Mononuclear cell (primary cell): ENCODE data around the gene MCM3AP.

DNA sequence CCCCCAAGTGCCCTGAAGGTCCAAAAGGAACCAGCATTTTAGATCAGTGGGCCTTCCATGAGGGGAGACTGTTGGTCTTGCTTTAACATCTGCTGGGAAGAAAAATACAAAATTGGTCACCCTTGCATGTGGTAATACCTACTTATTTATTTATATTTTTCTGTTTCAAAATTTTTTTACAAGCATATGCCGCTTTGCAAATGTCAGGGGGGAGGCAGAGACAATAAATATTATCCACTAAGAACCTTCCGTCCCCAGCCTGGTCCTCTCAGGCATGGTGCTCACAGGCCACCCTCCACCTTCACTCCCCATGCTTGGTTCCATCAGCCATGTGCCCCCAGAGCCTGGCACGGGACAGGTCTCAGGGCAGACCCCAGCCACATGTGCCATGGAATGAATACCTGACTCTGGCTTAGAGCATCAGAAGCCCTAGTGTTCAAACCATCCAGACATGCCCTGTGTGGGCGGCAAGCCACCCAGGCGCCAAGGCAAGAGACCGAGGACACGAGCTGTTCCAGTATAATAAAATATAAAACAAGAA is 5.5 kb downstream of the LSS start:
- RRBS = no CpG with 5 or more reads among the region's 7 CpGs

DNA sequence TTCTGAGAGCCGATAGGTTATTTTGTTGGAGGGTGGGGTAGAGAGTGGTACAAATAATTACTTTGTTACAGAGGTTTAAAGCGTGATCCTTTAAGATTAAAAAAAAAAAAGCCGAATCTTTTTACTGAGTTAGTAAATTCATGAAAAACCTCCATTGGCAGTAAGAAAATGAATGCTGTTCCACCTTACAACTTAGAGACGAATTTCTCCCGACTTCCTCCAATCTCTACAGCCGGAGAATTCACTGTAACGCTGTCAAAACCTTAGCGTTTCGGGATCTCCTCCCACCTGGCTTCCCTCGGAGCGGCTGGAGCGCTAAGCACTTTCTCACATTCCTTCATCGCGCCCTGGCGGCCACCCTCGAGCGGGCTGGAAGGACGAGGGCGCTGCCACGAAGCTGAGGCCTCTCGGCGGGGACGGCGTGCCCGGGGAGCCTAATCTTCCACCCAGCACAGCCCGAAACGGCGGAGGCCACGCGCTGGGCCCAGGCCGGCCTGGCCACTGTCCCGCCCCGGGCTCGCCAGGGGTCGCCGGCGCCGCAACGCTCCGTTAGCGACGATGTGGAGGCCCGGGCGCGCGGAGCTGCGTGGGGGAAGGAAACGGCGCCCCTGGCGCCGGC is at the start of gene MCM3AP:
Gene MCM3AP (minus strand): TSS at position 97 of the 619 bp plus-strand sequence.
- RRBS = 2% methylated on average over 24 of the region's 51 CpGs

- RRBS = 2% methylated on average over 16 of the region's 59 CpGs
These were observed 1.1 kb downstream of the C21orf58 start for GRCh38 chr21:46322228-46323364.

DNA sequence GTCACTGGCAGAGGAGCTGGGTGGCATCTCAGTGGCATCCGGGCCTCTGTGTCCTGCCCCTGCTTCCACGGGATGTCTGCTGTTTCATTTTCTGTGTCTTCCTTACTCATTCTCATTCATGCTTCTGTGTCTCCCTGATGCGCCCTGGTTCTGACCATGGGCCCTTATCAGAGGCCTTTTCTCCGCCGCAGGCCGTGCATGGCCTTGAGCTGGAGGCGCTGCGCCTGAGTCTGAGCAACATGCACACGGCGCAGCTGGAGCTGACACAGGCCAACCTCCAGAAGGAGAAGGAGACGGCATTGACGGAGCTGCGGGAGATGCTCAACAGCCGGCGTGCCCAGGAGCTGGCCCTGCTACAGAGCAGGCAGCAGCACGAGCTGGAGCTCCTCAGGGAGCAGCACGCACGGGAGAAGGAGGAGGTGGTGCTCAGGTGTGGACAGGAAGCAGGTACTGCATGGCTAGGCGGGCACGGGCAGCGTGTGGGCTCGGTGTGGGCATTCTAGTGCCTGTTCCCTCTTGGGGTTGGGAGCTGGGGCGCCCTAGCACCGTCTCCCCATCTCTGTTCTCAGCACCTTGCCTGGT is 22.7 kb downstream of the PCNT start:
- RRBS = no CpG with 5 or more reads among the region's 24 CpGs

DNA sequence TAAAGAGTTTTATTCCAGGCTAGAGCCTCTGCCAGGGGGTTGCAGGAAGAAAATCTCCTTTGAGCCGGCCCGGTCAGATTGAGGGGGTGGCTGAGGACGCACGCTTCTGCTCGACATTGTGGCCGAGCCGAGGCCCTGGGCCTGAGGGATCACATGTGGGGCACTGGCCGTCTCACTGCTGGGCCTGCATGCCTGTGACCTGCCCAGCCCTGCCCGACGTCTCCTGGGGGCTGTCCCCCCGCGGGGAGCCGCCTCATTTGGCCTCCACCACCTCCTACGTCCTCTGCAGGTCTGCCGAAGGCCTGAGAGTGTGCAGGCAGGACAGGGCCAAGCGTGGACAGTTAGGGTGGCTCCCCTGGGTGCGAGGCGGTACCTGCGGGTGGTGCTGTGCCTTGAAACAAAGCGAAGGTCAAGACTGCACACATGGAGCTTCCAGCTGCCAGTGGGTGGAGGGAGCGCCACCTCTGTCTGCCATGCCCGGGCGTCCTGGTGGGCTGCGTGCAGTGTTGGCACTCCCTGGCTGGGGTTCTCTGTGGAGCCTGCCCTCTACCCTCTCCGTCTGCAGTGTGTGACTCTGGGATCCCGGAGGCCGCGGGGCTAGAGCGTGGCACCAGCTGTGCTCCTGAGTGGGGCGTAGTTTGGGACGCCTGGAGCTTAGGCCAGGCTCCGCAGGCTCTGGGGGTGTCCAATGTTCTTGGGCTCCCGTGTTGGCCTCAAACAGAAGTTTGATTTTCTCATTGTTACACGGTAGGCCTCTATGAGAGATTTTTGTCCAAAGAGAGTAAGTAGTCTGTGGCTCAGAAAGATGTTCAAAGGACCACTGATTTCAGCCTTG is 51.8 kb downstream of the PCNT start:
- RRBS = 100% methylated on average over 5 of the region's 34 CpGs

GRCh38 chr21:46376713-46377527 is 53.0 kb downstream of the PCNT start:
- RRBS = 60% methylated on average over 1 of the region's 17 CpGs

DNA sequence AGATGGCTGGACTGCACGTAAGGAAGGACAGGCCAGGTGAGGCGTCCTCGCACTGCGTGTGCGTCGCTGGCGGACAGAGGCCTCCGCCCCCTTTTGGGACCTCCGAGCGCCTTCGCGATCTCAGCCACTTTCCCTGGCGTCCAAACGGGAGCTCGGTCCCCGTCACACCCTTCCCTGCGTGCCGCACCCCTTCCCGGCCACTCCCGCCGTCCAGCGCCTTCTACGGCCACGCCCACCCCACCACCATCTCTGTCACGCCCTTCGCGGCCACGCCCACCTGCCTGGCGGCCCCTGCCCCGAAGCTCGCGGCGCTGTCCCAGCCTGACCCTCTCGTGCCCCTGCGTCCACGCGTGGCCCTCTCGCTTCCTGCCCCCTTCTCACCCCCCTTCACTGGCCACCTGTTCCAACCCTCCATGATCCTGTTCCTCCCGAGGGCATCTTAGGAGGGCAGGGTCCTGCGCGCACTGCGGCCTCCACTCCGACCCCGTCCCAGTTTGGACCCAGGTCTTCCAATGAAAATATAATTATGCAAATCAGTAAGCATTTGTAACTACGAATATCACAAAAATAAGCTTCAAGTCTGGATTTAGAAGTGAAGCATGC is 414 bp downstream of the PRMT2 start:
- RRBS = no CpG with 5 or more reads among the region's 45 CpGs